ENCODE data around the gene DMRT1.

DNA sequence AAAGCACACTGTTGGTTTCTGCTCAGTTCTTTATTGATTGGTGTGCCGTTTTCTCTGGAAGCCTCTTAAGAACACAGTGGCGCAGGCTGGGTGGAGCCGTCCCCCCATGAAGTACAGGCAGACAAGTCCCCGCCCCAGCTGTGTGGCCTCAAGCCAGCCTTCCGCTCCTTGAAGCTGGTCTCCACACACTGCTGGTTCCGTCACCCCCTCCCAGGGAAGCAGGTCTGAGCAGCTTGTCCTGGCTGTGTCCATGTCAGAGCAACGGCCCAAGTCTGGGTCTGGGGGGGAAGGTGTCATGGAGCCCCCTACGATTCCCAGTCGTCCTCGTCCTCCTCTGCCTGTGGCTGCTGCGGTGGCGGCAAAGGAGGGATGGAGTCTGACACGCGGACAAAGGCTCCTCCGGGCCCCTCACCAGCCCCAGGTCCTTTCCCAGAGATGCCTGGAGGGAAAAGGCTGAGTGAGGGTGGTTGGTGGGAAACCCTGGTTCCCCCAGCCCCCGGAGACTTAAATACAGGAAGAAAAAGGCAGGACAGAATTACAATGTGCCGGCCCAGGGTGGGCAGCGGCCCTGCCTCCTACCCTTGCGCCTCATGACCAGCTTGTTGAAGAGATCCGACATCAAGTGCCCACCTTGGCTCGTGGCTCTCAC, 14.6 kb downstream of the WASHC1 start:
- PRO-cap, 3 experiments: no peak in any of the 3 experiments
- RRBS: no CpG with 5 or more reads among the region's 21 CpGs

GRCh38 chr9:225042-225613, 10.5 kb downstream of the DOCK8 start:
- PRO-cap, 3 experiments: peak in 1 of 3 experiments; most common plus-strand start chr9:225398 (in 1)
- RRBS: no CpG with 5 or more reads among the region's 2 CpGs

GRCh38 chr9:279648-280052, 65.0 kb downstream of the DOCK8 start:
- PRO-cap, 3 experiments: no peak in any of the 3 experiments
- RRBS: no CpG with 5 or more reads among the region's 4 CpGs

- PRO-cap, 3 experiments: no peak in any of the 3 experiments
- RRBS: no CpG with 5 or more reads among the region's 4 CpGs
These were observed 82.4 kb downstream of the DOCK8 start for GRCh38 chr9:297056-297422.

- PRO-cap, 3 experiments: no peak in any of the 3 experiments
- RRBS: no CpG with 5 or more reads among the region's 5 CpGs
These were observed 59.5 kb upstream of the KANK1 start for GRCh38 chr9:444875-445508.

GRCh38 chr9:505202-505516, 664 bp downstream of the KANK1 start:
- PRO-cap, 3 experiments: no peak in any of the 3 experiments
- RRBS: 3% methylated on average over 8 of the region's 31 CpGs

GRCh38 chr9:534711-535402, 30.4 kb downstream of the KANK1 start:
- PRO-cap, 3 experiments: peak in 1 of 3 experiments; most common minus-strand start chr9:534980 (in 1)
- RRBS: no CpG with 5 or more reads among the region's 6 CpGs

DNA sequence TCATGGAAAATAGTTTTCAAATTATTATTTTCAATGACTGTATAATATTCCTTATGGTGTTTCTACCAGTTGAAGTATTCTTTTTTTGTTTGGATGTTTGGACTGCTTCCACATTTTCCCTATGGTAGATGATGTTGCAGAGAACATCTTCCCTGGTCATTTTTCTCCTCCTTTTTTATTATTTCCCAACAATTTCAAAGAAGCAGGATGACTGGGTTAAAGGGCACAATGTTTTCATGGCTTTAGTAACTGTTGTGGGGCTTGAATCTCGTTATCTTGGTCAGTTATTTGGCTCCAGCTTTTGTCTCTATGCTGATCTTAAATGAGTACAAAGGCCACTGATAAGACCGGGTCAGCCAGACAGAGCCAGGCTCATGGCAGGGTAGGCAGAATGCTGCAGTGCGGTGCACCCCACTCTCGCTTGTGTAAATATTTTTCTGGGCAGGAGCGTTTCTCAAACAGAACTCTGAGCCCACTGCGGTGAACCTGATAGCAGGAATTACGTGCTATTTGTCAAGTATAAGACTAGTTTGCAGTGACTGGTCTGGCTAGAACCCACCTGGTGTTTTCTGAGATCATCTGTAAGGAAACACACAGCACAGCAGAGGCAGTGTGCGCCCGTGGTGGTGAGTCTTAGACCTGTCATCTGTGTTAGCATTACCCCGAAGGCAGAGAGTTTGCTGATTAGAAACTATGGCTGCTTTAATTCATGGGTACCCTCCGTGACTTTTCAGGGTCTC, 158.8 kb upstream of the DMRT1 start:
- PRO-cap, 3 experiments: no peak in any of the 3 experiments
- RRBS: no CpG with 5 or more reads among the region's 11 CpGs

GRCh38 chr9:684994-686092, 156.2 kb upstream of the DMRT1 start:
- PRO-cap, 3 experiments: no peak in any of the 3 experiments
- RRBS: no CpG with 5 or more reads among the region's 6 CpGs

- PRO-cap, 3 experiments: no peak in any of the 3 experiments
- RRBS: 4% methylated on average over 22 of the region's 51 CpGs
These were observed at the start of gene DMRT1 for GRCh38 chr9:841333-841917. Gene DMRT1 (plus strand): TSS chr9:841697.

- PRO-cap, 3 experiments: no peak in any of the 3 experiments
- RRBS: 24% methylated on average over 6 of the region's 68 CpGs
These were observed 3.8 kb upstream of the DMRT3 start for GRCh38 chr9:972435-973352.

DNA sequence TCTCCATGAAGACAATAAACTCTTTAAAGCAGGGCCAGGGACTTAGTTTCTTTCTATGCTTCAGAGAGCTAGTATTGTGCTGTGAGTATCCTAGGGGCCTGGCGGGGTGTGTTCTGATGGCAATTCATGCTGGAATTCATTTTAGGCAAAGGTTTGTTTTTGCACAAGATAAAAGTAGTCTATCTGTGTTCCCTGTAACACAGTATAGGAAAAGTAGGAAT, 31.0 kb upstream of the DMRT2 start:
- PRO-cap, 3 experiments: no peak in any of the 3 experiments
- RRBS: no CpG with 5 or more reads among the region's 1 CpG

DNA sequence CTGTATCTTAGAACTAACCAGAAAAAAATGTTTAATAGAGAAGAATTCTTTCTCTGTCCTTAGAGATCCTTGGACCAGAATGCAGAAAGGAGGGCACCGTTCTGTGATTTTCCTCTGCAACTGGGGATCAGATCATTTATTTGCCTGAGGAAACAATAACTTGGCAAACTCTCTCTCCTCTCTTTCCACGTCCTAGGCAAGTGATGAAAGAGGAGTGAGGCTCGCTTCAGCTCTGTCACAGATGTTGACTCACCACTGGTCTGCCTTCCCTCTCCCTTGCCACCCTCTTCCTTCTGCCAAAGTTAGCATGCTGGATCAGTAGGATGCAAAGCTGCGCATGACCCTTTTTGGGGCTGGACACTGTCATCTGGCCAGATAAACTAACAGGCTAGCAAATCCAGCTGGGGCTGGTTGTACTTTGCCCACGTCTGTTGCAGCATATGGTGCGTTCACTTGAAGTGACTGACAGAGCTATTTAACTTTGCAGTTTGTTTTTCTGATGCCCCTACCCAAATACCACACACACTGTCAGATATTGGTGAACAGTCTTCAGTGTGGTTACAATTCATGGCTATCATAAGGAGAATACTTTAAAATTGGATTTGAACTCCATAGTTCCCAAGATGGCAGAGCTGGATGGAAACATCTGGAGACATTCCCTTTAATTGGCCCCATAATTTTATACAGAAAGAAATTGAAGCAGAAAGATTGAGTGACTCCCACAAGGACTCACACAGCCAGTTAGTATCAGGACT, 36.1 kb upstream of the SMARCA2 start:
- PRO-cap, 3 experiments: no peak in any of the 3 experiments
- RRBS: no CpG with 5 or more reads among the region's 6 CpGs

DNA sequence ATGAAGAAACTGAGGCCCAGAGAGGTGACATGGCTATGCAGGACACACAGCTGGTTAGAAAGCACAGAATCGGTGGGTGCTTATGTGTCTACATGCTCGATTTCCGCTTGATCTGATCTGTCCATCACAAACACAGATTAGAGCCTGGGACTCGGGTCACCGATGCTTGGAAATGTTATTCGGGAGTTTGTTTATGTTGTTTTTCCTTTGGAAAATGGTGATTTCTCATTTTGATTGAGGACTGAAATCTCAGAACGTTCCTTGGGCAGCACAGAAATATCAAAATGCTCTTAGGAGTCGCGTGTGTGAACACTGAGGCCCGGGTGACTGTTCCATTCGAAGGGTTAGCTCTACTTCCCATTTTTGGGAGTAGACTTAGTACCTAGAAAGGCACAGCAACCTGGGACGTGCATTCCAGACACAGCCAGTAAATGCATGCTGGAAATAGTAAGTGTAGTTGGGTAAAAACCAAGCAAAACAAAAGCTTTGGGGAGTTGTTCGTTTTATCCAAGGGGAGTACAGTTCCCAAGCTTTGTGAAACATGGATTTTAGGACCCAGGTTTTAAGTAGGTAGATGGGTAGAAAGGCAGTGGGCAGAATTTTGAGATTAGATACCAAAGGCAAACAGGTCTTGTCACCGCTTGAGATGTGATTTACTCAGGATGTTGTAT, 109.5 kb downstream of the SMARCA2 start:
- PRO-cap, 3 experiments: no peak in any of the 3 experiments
- RRBS: no CpG with 5 or more reads among the region's 14 CpGs

DNA sequence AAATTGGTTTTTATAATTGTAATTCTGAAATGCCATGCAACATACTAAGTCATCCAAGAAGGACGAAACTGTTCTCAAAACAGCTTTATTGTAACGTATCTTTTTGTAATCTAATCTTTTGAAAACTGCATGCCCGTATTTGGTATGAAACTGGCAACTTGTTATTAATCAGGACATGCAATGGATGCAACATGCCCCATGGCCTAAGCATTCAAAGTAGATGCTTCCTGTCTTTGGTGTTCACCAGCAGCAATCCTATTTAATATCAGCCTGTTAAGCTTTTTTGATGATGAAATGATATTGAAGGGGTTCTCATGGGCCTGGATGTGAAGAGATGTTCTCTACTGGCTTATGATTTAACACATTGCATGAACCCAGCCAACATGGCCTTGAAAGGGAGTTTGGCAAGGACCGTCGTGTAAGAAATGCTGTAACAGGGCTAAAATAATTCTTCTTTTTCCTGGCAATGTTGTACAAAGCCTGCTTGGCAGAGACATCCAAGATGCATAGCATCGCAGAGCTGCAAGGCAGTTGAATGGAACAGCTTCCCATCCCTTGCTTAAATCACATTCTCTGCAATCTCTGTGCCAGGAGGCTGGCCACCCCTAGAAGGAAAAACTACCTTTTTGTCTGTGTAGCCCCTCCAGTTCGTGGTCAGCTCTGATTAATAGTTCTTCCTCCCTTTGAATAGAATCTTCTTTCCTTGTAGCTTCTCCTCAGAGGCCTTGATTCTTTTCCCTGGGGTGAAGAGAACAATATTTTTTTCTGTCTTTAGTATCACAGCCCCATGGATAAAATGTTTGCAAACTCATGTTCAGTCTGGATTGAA, 111.3 kb downstream of the SMARCA2 start:
- PRO-cap, 3 experiments: no peak in any of the 3 experiments
- RRBS: no CpG with 5 or more reads among the region's 7 CpGs

DNA sequence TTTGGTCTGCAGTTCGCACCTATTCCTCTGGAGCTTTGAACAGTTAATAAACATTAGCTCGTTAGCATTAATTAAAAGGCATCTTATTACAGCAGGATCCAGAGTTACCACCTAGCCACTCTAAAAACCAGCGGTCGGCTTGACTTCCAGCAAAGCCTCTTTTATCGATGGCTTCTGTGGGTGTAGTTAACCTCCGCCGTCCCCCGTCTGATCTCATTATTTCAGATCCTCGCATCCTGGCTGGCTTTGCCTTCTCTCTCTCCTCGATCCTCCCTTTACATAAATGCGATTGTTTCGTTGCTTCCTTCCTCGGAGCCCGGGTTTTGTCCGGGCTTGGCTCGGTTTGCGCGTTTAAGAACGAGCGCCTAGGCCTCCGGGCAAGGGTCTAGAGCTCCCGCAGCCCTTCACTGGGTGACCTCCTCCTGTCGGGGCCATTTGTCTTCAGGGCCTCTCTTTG, 225.9 kb downstream of the SMARCA2 start:
- PRO-cap, 3 experiments: no peak in any of the 3 experiments
- RRBS: 12% methylated on average over 7 of the region's 23 CpGs

DNA sequence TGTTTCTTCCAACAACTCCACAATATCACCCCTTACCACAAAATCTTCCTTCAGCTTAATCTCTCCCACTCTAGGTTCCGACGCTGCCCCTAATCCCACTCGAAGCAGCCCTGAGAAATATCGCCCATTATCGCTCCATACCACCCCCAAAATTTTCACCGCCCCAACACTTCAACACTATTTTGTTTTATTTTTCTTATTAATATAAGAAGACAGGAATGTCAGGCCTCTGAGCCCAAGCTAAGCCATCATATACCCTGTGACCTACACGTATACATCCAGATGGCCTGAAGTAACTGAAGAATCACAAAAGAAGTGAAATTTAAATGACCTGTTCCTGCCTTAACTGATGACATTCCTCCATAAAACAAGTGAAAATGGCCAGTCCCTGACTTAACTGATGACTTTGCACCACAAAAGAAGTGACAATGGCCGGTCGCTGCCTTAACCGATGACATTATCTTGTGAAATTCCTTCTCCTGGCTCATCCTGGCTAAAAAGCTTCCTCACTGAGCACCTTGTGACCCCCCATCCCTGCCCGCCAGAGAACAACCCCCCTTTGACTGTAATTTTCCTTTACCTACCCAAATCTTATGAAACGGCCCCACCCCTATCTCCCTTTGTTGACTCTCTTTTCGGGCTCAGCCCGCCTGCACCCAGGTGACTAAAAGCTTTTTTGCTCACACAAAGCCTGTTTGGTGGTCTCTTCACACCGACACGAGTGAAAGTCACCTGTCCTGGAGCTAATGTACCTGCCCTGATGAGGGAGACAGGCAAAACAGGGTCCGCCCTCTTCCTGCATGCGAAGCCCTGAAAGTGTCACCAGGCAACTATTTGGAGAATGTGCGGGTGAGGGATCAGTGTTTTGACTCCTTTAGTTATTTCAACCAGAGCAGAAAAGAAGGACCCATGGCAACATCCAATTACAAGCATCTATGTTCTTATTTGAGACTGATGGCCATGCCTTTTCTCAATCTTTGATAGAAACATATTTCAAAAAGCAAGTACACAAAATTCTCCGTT, 266.0 kb downstream of the SMARCA2 start:
- PRO-cap, 3 experiments: no peak in any of the 3 experiments
- RRBS: no CpG with 5 or more reads among the region's 20 CpGs

GRCh38 chr9:2469656-2470460, 151.7 kb upstream of the VLDLR start:
- PRO-cap, 3 experiments: no peak in any of the 3 experiments
- RRBS: no CpG with 5 or more reads among the region's 7 CpGs

GRCh38 chr9:2809517-2809928, 34.4 kb downstream of the PUM3 start:
- PRO-cap, 3 experiments: peak in 1 of 3 experiments; most common minus-strand start chr9:2809742 (in 1)
- RRBS: no CpG with 5 or more reads among the region's 3 CpGs

DNA sequence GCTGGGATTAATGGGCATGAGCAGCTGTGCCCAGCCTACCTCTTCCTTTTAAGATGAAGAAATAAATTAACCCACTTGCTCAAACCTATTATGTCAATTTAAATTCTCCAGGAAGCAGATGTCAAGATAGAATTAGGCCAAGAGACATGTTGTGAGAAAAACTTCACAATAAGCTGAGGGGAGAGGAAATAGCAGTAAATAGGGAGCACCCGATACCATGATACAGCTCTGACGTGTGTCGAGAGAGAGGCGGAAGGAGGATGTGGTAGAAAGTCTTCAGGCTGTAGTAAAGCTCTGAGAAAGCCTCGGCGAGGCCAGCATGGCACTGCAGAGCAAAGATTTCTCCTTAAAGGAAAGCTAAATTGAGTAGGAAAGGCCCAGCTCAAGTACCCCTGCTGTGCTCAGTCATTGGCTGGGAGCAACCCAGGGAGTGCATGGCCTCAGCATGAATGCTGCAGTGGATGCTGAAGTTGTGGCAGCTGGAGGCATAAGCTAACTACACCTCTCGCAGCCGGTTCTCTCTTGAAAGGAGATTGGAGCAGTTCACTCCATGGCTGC, 6.1 kb upstream of the PUM3 start:
- PRO-cap, 3 experiments: no peak in any of the 3 experiments
- RRBS: no CpG with 5 or more reads among the region's 8 CpGs